HT1080 (cell line): ENCODE results near the gene MPDZ.

RAMPAGE:
- cytosol, long total RNA = no peak
- long total RNA = no peak
- nucleus, long total RNA = no peak
These were observed 14.2 kb upstream of the RANBP6 start for GRCh38 chr9:6029536-6030131.

GRCh38 chr9:6481389-6482128 lies 68.6 kb downstream of the UHRF2 start:
RAMPAGE:
- cytosol, long total RNA = no peak
- long total RNA = no peak
- nucleus, long total RNA = no peak

RAMPAGE:
- cytosol, long total RNA = no peak
- long total RNA = no peak
- nucleus, long total RNA = no peak
These were observed 36.4 kb upstream of the GLDC start for GRCh38 chr9:6682061-6682287.

DNA sequence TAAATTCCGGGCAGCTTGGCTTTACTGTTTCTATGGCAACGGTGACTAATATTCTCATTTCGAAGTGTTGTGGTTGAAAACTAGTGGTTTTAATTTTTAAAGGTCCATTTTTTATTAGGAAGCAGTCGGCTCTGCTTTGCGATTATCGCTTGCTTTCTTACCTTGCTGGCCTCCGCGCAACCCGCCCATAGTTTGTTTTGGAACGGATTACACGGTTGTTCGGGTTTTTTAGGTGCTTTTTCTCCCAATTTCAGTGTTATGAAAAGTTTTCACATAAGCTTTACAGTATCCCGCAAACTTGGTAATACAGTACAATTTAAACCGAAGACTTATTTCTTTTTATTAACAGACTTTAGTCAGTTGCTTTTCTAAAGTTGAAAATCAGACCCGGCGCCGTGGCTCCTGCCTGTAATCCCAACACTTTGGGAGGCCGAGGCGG lies 1.5 kb downstream of the KDM4C start:
RAMPAGE:
- cytosol, long total RNA = no peak
- long total RNA = no peak
- nucleus, long total RNA = no peak

DNA sequence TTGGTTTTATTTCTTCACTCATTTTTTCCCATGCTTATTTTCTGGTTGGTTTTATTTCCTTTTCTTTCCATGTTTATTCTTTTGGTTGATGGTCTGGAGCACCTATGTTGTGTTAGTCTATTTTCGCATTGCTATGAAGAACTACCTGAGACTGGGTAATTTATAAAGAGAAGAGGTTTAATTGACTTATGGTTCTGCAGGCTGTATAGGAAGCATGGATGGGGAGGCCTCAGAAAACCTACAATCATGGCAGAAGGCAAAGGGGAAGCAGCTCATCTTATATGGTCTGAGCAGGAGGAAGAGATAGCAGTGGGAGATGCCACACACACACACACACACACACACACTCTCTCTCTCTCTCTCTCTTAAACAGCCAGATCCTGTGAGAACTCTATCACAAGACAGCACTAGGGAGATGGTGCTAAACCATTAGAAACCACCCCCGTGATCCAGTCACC lies 364.2 kb downstream of the KDM4C start:
RAMPAGE:
- cytosol, long total RNA = no peak
- long total RNA = no peak
- nucleus, long total RNA = no peak

DNA sequence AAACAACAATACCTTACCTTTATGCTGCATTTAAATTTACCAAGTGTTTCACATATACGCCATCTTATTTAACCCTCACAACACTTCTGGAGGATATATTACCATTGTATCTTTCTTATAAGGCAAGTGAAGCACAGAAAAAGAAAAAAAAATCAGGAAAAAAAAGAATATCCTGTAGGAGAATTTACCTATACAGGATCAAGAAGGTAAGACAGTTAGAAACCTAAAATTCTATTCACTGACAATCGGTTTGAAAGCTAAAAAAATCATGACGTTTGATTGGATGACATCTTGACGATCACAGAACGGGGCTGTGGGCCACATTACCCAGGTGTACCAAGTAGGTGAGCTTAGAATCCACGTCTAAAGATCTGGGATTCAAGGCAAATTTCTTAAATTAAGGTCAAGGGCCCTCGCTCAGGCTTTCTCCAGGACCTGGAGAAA lies 909 bp downstream of the DMAC1 start:
RAMPAGE:
- cytosol, long total RNA = no peak
- long total RNA = no peak
- nucleus, long total RNA = no peak

RAMPAGE:
- cytosol, long total RNA = no peak
- long total RNA = no peak
- nucleus, long total RNA = no peak
These were observed 1057.3 kb upstream of the DMAC1 start for GRCh38 chr9:8856872-8857352.

GRCh38 chr9:11196585-11196890 lies 583.7 kb upstream of the PTPRD start:
RAMPAGE:
- cytosol, long total RNA = no peak
- long total RNA = no peak
- nucleus, long total RNA = no peak

RAMPAGE:
- cytosol, long total RNA = no peak
- long total RNA = no peak
- nucleus, long total RNA = no peak
These were observed 1.9 kb downstream of the LURAP1L start for GRCh38 chr9:12776711-12777073.

RAMPAGE:
- cytosol, long total RNA = no peak
- long total RNA = no peak
- nucleus, long total RNA = no peak
These were observed 38.8 kb downstream of the LURAP1L start for GRCh38 chr9:12813481-12814243.

DNA sequence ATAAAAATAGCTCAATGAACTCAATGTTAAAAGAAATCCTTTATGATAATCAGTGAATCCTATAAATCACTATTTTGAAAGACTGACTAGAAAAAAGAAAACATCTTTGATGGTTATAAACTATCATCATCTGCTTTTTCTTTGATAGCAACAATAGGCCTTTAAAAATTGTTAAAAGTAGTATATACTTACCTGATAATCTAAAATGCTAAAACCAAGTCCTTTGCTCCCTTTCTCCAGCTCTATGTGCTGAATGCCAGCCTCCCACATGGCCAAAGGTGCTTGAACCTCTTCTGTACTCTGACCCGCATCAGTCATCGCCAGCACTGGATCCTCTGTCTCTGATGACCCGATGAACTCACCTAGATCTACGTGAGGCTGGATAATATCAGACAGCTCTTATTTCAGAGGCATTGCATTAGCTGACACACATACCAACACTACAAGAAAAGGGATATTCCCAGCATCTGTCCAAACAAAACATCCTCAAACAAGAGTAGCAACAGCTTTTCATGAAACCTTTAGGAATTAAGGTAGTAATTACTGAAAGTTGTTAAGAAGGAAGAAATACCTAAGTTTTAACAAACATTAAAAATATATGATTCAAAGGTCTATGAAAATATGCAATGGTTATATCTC lies 89.5 kb downstream of the MPDZ start:
RAMPAGE:
- cytosol, long total RNA = no peak
- long total RNA = no peak
- nucleus, long total RNA = no peak

DNA sequence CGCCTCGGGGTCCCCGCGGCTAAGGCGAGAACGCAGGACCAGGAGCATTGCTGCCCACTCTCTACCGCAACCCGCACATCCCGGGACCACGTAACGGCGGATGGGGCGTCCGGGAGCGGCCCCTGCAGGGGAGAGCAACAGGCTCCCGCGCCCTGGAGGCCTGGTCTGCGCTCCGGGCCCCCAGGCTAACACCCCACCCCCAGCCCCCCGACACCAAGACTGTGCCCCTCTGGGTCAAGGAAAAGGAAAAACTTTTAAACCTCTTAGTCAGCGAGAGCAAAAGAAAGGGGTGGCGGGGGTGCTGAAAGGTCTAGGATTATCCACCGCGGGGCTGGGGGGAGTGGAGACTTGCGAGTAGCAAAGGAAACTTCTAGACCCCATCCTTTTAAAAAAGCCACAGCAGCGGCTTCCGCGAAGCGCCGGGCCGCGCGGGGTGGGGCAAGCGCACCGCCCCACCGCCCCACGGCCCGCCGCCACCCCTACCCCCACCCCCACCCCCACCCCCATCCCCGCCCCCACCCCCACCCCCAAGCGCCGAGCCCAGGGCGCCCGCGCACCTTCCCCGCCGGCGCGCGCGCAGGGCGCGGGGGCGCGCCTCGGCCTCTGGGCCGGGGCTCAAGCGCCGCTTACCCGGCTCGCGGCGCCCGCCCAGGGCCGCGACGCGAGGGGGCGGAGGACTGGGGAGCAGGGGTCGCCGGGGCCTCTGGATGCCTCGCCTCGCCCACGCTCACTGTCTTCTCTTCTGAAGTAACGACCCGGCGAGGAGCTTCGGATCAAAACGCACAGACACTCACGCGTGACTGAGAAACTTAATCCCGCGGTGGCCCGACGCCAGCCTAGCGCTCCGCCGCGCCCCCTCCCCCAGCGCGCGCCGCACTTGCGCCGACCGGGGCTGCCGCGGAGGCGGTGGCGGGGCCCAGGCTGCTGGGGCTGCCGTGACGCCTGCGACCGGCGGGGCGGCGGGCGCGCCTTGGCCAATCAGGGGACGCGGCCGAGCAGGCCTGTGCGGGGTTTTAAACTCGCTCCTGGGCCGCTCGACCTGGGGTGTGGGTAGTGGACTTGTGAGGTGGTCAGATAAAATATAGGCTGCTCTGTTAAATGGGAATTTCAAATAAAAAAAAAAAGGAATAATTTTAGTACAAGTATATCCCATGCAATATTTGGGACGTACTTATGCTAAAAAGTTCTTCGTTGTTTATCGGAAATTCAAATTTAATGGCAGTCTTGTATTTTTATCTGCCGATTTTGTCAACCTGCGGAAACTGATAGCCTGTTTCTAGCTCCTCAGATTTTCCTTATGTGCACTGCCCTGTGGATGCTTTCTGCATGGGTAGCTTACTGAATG lies at the start of gene MPDZ:
TSS of gene MPDZ (minus strand) at position 923 of the 1,345 bp plus-strand sequence.
RAMPAGE:
- cytosol, long total RNA = no peak
- long total RNA = no peak
- nucleus, long total RNA = no peak

RAMPAGE:
- cytosol, long total RNA = no peak
- long total RNA = no peak
- nucleus, long total RNA = no peak
These were observed 209.7 kb upstream of the MPDZ start for GRCh38 chr9:13489132-13489643.

DNA sequence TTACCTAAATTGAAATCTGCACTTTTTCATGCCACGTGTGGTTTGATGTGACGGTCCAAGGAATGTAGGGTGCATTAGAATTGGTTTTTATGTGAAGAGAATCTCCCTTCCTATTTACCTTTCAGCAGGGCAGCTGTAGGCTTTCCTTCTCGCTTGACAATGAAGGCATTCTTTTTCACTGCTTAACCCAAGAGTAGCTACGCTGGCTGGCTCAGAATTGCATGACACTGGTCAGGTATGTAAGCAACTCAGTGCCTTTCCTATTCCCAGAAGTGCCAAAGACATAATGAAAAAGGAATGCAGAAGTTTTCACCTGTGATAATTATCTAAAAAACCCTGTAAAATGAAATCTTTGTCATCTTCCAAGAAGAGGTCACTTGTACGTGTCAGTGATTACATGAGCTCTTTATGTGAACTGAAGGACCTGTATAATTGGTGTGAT lies 212.5 kb upstream of the MPDZ start:
RAMPAGE:
- cytosol, long total RNA = no peak
- long total RNA = no peak
- nucleus, long total RNA = no peak

DNA sequence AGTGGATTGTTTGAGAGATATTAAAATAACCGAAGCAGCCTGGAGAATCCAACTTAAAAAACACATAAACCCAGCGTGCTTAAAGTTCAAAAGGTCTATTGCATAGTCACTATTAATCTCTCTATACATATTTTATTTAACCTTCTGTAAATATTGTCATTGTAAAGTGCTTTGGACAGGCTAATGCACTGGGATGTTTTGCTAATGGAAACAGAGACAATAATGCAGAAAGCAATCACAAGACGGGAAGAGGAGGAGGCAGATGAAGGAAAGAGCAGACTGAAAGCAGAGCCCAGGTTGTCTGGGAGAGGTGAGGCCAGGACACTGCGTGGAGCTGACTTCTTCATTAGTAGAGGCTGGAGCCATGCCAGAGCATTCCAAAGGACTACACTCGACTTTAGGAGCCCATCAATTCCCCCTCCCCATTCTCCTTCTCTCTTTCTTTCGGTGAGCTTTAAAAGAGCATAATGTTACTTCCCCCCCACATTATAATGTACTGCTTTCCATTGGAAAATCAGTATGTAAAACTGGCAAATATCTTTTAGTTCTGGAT lies 307.2 kb upstream of the MPDZ start:
RAMPAGE:
- cytosol, long total RNA = no peak
- long total RNA = no peak
- nucleus, long total RNA = no peak

RAMPAGE:
- cytosol, long total RNA = no peak
- long total RNA = no peak
- nucleus, long total RNA = no peak
These were observed 449.5 kb upstream of the MPDZ start for GRCh38 chr9:13728858-13729438.

DNA sequence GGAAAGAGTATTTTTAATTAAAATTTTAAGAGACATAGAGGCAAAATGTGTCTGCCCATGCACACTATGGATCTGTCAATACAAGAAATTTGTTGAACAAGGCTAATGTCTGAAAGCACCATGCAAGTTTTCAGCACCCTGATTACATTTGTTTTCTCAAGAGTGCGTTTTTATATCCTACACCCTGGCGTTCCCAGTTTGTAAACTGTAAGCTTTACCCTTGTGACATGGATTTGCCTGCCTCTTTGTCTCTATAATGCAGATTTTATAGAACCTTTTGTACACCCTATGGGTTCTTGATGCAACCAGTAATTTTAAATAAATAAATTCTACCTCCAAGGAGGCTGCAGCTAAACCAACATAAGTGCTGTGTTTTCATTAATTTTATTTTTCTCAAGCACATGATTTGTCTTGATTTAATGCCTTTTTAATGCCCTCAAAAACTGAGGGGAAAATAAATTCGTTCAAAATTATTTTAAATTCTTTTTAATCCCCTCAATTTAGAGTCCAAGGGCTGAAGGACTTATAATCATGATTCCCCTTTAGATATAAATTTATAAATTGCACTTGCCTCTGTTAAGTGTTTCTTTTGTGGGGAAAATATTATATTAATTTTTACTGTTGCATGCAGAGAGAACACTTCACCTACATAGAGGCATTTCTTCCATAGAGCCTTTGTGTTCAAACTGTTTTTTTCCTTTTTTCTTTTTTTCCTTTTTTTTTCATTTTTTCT lies 226.9 kb downstream of the NFIB start:
RAMPAGE:
- cytosol, long total RNA = no peak
- long total RNA = no peak
- nucleus, long total RNA = no peak

RAMPAGE:
- cytosol, long total RNA = no peak
- long total RNA = no peak
- nucleus, long total RNA = no peak
These were observed 226.0 kb downstream of the NFIB start for GRCh38 chr9:14087773-14088570.

DNA sequence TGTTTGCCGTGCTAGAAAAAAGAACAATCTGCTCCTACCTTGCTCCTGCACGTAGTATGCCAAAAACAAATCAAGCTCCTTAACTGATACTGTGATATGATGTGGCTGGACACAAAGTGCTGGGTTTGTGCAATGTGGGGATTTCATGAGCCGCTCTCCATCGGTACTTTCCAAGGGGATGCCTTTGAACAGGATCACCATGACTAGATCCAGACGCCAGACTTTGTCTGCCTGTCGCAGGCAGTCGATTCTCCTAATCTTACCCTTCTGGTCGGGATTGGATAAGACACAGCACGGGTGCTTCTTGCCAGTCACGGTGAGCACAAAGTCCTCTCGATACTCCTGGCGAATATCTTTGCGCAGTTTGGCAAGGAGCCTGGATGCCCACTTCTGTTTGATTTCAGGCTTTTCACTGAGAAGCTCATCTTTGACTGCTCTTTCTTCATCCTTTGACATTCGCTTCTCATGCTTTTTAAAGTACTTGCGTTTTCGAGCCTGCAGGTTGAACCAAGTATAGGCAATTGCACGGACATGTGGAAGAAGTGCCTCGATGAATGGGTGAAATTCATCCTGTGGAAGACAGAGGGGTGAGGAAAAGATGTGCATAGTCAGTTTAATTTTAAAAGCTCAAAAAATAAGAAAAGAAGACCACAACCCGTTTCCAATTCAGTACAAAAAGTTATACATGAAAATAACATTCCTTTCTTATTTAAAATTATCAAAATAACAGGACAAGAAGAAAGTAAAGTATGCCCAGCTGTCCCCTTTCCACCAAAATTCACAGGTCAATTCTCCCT lies 6.8 kb downstream of the NFIB start:
RAMPAGE:
- cytosol, long total RNA = no peak
- long total RNA = no peak
- nucleus, long total RNA = no peak

RAMPAGE:
- cytosol, long total RNA = no peak
- long total RNA = no peak
- nucleus, long total RNA = no peak
These were observed 2.1 kb downstream of the NFIB start for GRCh38 chr9:14311853-14312295.